Bronchial lymph node (tissue), 1 donor: Measurements from ENCODE around the gene HNRNPD.

DNA sequence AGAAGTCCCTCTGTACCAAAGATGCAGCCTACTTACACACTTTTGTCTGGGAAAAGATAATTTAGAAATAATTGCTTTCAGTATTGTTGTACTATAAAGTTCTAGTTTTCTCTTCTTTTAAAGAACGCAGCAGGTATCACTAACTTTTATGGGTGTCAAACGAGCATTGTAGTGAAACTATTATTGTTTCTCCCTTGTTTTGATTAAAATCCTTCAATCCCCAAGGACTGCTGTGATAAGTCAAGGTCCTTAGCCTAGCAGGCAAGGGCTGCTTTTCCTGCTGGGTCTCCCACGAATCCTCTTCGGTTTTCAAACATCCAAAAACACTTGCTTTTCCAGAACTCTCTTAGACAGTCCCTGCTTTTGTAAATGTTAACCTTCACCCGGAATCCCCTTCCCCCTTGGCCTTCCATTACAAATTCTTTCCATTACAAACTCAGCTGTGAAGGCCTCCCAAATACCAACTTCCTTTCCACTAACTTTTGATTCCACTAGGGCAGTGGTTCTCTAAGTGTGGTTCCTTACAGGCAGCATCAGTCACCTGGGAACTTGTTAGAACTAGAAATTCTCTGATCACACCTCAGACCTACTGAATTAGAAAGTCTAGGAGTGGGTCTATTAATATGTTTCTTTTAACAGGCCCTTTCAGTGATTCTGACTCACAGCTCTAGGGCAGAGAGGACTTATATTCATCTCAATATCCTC lies 19.2 kb upstream of the MRPL1 start:
- PRO-cap, result bidirectional peak, plus-strand start at position 499 of the sequence, minus-strand start at position 293 of the sequence

GRCh38 chr4:78551189-78551508 lies 421 bp upstream of the ANXA3 start:
- PRO-cap, result no peak

- PRO-cap, result no peak
Measured at GRCh38 chr4:78691284-78691795, 84.8 kb upstream of the BMP2K start.

DNA sequence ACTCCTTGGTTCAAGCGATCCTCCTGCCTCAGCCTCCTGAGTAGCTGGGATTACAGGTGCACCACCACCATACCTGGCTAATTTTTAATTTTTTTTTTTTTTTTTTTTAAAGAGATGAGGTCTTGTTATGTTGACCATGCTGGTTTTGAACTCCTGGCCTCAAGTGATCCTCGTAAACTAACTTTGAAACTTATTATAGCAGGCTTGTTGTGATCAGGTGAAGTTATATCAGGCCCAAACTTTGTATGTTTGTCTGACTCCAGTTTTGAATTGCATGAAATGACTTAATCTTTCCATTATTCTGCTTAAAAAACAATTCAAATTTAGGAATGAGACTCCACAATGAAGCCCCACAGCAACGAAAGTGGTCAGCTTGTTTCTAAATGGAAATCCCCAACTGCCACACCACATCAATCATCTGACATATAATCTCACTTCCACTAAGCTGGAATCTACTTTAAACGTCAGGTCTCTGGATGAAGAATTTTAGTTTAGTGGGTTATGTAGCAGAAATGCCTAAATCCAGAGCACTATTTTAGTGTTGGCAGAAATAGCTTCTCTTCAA lies 1.9 kb upstream of the BMP2K start:
- PRO-cap, result unidirectional peak, plus-strand start at position 489 of the sequence

- PRO-cap, result no peak
Measured at GRCh38 chr4:78825828-78826543, 49.8 kb downstream of the BMP2K start.

DNA sequence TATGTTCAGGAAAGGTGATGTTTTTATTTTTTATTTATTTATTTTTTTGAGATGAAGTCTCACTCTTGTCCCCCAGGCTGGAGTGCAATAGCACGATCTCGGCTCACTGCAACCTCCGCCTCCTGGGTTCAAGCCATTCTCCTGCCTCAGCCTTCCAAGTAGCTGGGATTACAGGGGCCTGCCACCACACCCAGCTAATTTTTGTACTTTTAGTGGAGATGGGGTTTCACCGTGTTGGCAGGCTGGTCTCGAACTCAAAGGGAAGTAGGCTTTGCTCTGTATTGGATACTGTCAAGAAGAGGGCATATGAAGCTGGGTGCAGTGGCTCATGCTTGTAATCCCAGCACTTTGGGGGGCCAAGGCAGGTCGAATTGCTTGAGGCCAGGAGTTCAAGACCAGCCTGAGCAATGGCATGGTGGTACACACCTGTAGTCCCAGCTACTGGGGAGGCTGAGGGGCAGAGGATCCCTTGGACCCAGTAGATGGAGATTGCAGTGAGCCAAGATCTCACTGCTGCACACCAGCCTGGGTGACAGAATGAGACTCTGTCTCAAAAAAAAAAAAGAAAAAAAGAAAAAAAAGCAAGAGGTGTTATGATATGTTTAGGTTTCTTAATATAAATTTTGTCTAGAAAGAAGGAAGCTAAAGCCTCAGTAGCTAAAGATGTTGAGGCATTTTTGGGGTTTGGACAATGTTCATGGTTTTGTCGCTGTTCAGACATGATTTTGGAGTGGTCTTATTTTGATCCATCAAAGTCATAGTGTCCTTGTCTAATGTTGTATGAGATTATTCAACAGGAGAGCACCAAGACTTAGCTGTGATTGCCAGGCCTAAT lies 72.4 kb downstream of the PAQR3 start:
- PRO-cap, result no peak

DNA sequence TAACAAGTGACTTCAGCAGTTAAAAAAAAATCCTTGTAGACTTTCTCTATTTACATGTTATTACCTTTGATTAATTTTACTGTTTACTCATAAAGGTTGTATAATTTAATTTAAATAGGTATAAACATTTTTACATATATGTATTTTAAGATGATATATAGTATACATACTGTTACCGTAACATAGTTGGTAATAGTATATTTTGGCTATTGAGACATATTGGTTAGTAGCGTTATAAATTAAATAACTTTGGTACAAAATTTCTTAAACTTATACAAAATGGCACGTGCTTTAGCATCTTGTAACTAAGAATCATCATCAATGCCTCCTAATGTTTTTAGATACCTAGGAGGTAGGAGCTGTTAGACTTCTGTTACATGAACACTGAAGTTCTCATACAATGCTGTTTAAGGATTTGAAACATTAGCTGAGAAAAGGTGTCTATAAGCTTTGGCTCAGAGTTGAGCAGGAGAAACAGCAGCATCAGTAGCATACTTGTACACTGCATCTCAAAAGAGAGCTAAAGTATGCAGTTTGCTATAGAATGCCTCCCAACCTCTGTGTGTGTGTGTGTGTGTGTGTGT lies 66.0 kb downstream of the PAQR3 start:
- PRO-cap, result no peak

DNA sequence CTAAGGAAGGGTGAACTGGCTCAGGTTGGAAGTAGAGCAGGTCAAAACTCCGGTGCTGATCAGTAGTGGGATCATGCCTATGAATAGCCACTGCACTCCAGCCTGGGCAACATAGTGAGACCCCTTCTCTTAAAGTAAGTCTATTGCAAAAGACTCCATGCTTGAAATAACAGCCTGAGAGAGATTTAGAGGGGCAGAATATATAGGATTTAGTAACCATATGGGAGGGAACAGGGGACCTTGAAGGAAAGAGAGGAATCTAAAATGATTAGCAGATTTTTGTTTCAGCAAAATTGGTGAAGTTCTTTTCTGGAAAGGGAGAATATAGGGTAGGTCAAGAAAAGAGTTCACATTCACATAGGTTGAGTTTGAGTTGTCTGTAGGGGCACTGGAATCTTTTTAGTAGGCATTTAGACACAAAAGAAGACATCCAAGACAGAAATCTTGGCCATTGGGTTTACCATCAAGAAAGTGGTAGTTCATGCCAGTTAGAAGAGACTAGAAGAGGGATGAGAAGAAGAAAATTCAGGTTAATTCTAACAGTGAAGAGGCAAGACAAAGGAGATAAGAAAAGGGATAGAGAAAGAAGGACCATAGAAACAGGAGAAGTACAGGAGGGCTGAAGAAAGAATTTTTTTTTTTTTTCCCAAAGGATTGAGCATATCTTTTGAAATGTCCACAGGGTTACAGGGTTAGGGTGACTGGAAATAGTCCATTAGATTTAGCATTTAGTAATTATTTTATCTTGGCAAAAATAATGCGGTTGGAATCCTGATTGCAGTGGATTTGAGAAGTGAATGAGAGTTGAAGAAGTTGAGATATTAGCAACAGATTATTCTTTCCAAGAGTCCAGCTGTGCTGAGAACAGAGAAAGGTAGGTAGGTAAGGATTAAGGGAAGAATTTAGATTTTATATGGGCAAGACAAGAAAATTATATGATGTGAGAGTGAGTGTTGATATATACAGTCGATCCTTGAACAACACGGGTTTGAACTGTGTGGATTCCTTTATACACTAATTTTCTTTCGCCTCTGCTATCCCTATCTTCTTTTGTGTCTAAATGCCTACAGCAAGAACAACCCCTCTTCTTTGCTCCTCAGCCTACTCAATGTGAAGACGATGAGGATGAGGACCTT lies 39.8 kb downstream of the PAQR3 start:
- PRO-cap, result no peak

- PRO-cap, result no peak
Measured at GRCh38 chr4:78907926-78908987, 31.0 kb downstream of the PAQR3 start.

- PRO-cap, result no peak
Measured at GRCh38 chr4:79937579-79937810, 135.5 kb downstream of the ANTXR2 start.

DNA sequence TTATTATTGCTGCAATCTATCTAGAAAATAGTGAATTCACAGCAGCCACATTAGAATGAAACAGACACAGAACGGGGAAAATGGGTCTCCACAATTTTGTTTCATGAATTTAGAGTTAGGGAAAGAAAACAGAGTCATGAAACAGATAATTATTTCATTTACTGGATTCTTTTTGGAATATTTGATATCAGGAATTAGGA lies 61.0 kb downstream of the ANTXR2 start:
- PRO-cap, result no peak

- PRO-cap, result no peak
Measured at GRCh38 chr4:81215497-81216013, 533 bp upstream of the PRKG2 start.

DNA sequence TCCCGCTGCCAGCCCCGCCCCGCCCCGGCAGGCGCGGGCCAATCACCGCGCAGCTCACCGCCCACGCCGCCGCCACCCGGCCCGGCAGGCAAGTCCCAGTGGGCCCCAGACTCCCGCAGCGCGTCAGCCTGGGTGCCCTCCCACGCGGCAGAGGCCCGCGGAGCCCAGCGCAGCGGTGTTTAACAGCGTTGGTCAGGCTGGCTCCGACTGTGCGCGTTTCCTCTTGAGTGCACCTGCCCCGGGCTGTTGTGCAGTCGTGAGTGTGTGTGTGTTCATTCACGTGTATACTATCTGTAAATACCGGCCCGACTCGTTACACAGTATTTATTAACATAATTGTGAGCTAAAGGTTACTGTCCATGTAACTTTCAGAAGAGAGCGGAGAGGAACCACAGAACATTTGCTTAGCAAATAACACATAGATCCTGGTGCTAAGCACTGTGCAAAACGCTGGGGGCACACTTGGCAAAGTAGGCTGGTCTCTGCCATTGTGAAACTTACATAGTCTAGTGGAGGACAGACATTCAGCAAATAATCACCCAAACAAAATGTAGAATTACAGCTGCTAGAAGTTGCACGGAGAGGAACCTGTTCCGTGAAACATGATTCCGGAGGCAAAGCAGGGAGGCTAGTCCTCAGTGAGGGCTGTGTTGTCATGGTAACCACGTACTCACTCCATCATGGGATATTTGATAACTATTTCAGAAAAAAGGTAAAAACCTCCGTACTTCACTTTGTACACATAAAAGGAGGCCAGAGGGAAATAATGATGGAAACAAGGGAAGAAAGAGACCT lies 450 bp upstream of the RASGEF1B start:
- PRO-cap, result bidirectional peak, plus-strand start at position 118 of the sequence, minus-strand start outside the sequence

GRCh38 chr4:81565148-81566067 lies 93.7 kb upstream of the RASGEF1B start:
- PRO-cap, result bidirectional peak, plus-strand start at chr4:81565759, minus-strand start at chr4:81565582

GRCh38 chr4:81648818-81649458 lies 177.2 kb upstream of the RASGEF1B start:
- PRO-cap, result no peak

- PRO-cap, result no peak
Measured at GRCh38 chr4:82043064-82043873, 330.5 kb downstream of the HNRNPD start.

GRCh38 chr4:82347989-82348918 lies 25.5 kb downstream of the HNRNPD start:
- PRO-cap, result no peak

DNA sequence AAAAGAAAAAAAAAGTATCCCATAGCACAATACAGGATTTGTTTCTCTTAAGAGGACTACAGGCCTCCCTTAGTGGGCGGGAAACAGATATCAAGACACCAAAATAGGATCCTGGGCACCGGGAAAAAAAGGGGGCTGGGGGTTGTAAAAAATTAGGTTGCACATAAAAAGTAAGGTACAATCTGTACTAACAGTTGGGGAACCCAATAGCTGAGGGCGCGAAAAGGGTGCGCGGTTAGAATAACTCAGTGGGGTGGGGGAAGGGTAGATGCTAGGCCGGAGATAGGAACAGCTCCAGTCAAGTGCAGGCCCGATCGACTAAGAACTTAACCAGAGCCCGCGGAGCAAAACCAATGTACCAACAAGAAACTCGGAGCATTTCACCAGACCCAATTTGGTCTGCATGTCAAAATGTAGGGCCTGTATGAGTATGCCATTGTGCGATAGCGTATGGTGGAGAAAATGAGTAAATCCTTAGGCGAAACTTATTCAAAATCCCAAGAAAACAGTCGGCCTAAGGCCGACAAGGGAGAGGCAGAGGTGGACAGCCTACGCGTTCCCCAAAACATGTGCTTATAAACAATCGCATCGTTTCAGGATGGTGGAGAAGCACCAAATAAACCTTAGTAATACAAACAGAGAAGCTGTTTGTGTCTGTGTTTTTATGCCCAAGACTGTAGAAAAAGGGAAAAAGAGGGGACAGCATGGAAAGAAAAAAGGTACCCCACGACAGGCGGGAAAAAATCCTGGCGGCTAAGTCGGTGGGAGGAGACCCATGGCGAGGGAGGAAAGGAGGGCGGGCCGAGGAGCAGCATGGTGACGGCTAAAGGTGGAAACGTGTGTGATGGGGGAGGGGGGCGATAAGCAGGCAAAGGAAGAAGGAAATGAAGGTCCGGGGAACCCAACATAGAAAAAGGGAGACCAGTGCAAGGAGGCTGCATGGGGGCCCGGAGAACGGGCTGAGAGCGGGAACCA lies 1.1 kb downstream of the HNRNPD start:
- PRO-cap, result unidirectional peak, plus-strand start at position 248 of the sequence; unidirectional peak, plus-strand start at position 840 of the sequence

DNA sequence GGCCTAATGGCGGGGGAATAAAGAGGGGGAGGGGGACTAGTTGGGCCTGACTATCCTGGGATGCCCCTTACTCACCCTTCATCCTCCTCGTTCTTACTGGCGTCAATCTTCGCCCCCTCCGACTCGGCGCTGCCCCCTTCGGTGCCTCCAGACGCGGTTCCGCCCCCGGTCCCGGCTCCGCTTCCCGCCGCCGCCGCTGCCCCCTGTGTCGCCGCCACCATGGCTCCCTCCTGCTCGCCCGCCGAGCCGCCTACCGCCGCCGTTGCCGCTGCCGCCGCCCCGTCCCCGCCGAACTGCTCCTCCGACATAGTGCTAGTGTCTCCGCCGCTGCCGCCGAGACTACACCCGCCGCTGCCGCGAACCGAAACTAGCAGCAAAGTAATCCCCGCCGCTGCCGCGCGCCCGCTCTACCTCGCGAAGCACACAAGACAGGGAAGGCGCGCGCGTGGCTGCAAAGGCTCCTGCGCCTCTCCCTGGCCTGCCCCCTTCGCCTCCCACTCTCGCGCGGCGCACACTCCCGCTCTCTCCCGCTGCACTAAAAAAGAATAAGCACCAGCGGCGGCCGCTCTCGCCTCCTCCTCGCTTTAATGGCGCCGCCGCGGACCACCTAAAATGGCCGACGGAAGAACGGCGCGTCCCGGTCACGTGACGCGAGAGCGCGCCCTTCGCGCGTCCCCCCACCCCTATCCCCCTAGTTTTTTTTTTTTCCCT lies at the start of gene HNRNPD:
TSS of gene HNRNPD (minus strand) at position 621 of the 711 bp plus-strand sequence.
- PRO-cap, result unidirectional peak, minus-strand start at position 426 of the sequence; bidirectional peak, plus-strand start outside the sequence, minus-strand start at position 586 of the sequence

GRCh38 chr4:82374082-82374699 lies 400 bp upstream of the HNRNPD start:
- PRO-cap, result bidirectional peak, plus-strand start at chr4:82374314, minus-strand start at chr4:82373956; unidirectional peak, minus-strand start at chr4:82374554